Colonic mucosa (tissue), 1 donor: ENCODE measurements around a stretch of chr1.

- PRO-cap, result no peak
Observed at GRCh38 chr1:30735749-30736424, 12.5 kb upstream of the MATN1 start.

- PRO-cap, result no peak
Observed at GRCh38 chr1:30741409-30741966, 16.1 kb downstream of the LAPTM5 start.

- PRO-cap, result no peak
Observed at GRCh38 chr1:30765610-30766301, 8.2 kb upstream of the LAPTM5 start.

- PRO-cap, result bidirectional peak, plus-strand start at chr1:30824239, minus-strand start at chr1:30824143; bidirectional peak, plus-strand start at chr1:30824673, minus-strand start at chr1:30824471
Observed at GRCh38 chr1:30823551-30824766, 66.4 kb upstream of the LAPTM5 start.

DNA sequence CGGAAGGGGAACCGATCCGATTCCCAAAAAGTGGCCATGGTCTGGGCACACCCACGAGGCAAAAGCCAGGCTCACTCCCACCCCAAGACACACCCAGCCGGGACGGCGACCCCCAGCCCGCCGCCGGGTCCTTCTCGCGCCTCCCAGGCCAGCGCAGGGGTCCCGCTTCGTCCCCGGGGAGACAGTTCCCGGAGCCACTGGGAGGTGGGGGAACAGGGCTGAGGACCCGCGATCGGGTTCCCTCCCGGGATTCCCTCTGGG lies 728 bp downstream of the SDC3 start:
- PRO-cap, result no peak

- PRO-cap, result no peak
Observed at GRCh38 chr1:31001278-31001980, 64.1 kb downstream of the PUM1 start.

DNA sequence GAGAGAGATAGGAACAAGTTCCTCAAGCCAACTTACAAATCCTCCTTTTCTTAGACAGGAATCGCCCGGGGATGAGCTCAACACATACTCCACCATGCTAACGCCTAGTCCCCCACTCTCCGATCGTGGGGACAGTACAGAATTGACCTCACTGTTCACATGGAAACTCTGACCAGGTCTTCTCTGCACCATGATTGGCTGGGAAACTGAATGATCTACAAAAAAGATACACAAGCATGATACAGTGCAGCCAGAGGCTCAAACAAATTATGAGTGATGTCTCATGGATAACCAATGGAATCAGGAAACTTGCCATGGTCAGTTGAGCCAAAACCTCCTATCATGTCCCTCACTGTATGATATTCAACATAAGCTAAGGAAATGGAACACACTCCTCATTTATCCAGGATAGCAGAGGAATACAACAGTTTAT lies 59.7 kb downstream of the PUM1 start:
- PRO-cap, result no peak

DNA sequence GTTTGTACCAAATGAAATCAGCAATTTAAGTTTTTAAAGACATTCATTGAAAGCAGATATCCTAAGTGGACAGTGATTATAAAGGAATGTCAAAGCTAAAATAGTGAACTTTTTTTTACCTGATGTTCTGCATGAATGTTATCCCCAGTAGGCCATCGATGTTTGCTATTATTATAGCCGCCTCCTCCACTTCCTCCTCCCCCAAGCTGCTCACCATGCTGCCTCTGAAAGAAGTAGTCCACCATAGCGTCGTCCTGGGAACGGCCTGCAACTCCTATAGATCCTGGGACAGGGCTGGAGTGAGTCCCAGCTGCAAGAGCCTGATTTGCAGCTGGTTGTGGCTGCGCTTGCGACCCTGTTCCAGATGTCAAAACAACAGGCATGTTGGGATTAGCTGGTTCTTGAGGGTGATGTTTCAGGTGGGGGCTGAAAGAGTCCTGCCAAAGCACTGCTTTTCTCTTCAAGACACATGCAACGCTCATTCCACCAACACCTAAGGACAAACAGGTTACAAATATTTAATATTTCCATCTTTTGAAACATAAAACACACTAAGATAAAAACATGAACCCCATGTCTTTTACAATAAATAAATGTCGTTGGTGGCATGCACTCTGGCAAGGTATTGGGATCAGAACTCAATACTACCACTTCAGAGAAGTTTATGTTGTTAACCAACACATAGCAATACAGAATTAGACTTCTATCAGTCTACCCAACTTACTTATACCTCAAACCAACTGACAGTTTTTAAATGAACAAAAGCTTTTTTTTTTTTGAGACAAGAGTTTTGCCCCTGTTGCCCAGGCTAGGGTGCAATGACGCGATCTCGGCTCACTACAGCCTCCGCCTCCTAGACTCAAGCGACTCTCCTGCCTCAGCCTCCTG lies 6.2 kb downstream of the PUM1 start:
- PRO-cap, result no peak

GRCh38 chr1:31102474-31103185 lies 37.1 kb upstream of the PUM1 start:
- PRO-cap, result no peak

GRCh38 chr1:31327302-31327755 lies 30.5 kb downstream of the ZCCHC17 start:
- PRO-cap, result no peak

GRCh38 chr1:31409930-31410534 lies 3.0 kb upstream of the SERINC2 start:
- PRO-cap, result no peak

DNA sequence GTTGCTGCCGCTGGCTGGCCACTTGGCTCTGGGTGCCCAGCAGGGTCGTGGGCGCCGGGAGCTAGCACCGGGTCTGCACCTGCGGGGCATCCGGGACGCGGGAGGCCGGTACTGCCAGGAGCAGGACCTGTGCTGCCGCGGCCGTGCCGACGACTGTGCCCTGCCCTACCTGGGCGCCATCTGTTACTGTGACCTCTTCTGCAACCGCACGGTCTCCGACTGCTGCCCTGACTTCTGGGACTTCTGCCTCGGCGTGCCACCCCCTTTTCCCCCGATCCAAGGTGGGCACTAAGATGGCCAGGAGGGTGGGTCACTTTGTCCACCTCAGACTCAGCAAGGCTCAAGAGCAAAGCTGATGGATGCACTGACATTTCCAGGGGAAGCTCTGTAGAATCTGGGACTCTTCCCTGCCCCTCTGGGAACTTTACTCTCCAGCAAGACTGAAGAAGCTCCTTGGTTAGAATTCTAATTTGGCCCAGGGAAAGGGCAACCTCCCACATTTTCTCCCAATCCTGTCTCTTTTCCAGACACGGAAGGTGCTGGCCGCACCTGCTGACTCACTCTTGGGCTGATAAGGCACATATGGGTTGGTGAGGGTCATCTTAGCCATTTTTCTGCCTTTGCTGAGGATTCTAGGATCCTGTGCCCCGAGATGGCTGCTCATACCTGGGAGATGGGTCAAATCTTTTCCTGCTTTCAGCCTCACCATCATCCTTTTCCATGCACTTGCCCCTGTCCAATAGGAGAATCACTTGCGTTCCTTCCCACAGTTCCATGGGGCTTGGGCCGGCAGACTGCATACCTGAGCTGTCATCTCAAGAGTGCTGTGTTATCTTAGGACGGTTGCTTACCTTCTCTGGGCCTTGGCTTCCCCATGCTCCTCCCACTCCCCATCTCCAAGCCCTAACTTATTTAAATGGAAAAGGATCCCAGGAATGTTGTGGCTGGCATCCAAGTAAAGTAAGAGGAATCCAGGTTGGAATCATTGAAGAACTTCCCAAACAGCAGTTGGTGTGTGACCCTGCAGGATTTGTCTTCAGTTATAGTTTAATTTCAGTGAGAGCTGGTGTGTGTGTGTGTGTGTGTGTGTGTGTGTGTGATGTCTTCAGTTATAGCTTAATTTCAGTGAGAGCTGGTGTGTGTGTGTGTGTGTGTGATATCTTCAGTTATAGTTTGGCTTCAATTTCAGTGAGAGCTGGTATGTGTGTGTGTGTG lies 1.3 kb downstream of the TINAGL1 start:
- PRO-cap, result bidirectional peak, plus-strand start at position 148 of the sequence, minus-strand start at position 162 of the sequence; unidirectional peak, minus-strand start at position 467 of the sequence; unidirectional peak, minus-strand start at position 680 of the sequence; unidirectional peak, minus-strand start at position 718 of the sequence

- PRO-cap, result no peak
Observed at GRCh38 chr1:31639488-31640035, 5.1 kb downstream of the PEF1 start.

- PRO-cap, result no peak
Observed at GRCh38 chr1:31660570-31661272, 16.0 kb upstream of the PEF1 start.

- PRO-cap, result no peak
Observed at GRCh38 chr1:31930886-31931182, 7.3 kb downstream of the PTP4A2 start.

DNA sequence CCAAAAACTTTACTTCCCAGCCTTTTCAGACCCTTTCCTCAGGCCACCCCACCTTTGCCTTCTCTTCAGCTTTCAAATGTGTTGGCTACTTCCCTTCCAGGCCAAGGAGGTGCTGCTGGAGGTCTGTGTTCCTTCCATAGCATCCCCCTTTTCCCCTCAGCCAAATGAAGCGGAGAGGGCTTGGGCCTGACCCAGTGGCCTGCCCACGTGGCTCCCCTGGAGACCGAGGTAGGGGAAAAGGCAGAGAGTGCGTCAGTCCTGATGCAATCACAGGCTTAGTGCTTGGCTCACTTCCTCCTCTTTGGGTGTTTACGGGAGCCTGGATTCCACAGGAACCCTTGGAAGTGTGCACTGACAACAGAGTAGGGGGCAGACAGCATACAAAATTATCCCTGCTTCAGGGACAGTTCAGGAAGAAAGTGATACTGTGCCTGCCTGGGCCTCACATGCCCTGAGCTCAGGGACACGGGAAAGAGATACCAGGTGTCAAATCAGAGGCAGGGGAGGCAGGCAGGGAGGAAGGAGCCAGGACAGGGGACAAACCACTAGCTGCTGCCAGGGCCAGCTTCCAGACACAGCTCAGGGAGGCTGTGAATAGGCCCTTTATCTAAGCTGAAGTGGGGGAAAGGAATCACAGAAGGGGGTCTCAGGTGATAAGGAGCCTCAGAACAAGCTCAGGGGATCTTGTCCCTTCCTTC lies 16.6 kb upstream of the PTP4A2 start:
- PRO-cap, result bidirectional peak, plus-strand start at position 308 of the sequence, minus-strand start at position 158 of the sequence

DNA sequence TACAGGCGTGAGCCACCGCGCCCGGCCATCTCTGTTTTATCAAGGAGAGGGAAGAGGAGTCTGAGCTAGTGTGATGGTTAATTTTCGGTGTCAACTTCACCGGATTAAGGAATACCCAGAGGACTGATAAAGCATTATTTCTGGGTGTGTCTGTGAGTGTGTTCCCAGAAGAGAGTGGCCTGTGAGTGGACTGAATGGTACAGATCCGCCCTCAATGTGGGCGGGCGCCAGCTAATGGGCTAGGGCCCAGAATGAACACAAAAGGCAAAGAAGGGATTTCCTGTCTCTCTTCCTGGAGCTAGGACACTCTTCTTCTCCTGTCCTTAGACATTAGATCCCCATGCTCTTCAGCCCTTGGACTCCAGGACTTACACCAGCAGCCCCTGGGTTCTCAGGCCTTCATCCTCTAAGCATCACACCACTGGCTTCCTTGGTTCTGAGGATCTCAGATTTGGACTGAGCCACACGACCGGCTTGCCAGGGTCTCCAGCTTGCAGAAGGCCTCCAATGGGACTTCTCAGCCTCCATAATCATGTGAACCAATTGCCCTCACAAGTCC lies 4.6 kb upstream of the KHDRBS1 start:
- PRO-cap, result no peak

GRCh38 chr1:32042226-32042760 lies 28.6 kb downstream of the KHDRBS1 start:
- PRO-cap, result no peak

DNA sequence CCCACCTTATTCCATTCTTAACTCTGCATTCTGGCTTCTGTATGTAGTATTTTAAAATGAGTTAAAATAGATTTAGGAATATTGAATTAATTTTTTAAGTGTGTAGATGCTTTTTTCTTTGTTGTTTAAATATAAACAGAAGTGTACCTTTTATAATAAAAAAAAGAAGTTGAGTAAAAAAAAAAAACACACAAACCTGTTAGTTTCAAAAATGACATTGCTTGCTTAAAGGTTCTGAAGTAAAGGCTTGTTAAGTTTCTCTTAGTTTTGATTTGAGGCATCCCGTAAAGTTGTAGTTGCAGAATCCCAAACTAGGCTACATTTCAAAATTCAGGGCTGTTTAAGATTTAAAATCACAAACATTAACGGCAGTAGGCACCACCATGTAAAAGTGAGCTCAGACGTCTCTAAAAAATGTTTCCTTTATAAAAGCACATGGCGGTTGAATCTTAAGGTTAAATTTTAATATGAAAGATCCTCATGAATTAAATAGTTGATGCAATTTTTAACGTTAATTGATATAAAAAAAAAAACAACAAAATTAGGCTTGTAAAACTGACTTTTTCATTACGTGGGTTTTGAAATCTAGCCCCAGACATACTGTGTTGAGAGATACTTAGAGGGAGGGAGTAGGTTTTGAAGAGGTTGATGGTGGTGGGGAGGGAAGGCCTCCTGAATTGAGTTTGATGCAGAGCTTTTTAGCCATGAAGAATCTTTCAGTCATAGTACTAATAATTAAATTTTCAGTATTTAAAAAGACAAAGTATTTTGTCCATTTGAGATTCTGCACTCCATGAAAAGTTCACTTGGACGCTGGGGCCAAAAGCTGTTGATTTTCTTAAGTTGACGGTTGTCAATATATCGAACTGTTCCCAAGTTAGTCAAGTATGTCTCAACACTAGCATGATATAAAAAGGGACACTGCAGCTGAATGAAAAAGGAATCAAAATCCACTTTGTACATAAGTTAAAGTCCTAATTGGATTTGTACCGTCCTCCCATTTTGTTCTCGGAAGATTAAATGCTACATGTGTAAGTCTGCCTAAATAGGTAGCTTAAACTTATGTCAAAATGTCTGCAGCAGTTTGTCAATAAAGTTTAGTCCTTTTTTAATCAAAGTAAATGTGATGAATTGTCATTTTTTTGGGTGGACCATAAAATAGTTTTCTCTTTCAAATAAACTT lies 29.5 kb downstream of the KHDRBS1 start:
- PRO-cap, result no peak

DNA sequence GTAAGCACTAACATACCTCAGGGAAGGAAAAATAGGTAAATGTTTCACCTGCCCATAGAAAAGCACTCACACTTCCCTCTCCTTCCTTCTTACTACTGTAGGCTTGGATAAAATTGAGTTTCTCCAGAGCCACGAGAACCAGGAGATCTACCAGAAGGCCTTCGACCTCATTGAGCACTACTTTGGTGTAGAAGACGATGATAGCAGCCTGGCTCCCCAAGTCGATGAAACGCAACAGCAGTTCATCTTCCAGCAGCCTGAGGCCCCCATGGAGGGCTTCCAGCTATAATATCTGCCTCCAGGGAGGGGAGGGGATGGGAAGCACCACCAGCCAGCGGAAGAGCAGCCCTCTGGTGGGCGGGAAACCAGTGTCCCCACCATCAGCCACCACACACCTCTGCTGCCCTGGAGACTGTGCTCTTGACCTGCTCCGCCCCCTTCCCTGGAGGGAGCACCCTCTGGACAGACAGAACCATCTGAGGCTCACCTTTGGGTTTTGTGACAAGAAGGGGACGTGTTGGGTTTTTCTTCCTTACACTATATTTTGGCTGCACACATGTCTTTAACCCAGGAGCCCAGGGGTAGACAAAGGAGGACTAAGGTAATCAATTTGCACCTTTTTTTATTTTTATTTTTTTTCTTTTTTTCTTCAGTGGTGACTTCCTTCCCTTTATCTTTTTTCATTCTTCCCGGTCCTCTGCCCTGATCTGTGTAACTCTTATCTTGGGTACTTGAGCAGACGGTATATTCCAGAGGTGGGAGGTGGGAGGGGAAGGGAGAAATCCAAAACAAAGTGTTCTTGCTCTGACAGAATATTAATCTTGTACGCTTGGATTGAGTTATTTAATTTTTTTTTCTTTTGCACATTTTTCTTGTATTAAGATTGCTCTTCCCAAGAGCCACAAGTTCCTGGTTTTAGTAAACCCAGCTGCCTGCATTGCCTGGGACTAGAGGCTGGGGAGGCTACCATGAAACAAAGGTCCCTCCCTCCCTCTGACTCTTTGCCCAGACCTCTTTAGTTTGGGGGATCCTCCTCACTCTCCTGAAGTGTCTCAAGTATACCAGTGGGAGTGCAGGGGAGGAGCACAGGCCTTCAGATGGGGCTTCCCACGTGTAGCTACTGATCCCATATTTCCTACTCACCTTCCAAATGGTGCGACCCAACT lies 8.5 kb upstream of the TXLNA start:
- PRO-cap, result no peak